ENCODE measurements around a stretch of chr5.

- RRBS: no CpG with 5 or more reads among the region's 5 CpGs
Observed at GRCh38 chr5:34167301-34167985, 124.4 kb upstream of the C1QTNF3 start.

DNA sequence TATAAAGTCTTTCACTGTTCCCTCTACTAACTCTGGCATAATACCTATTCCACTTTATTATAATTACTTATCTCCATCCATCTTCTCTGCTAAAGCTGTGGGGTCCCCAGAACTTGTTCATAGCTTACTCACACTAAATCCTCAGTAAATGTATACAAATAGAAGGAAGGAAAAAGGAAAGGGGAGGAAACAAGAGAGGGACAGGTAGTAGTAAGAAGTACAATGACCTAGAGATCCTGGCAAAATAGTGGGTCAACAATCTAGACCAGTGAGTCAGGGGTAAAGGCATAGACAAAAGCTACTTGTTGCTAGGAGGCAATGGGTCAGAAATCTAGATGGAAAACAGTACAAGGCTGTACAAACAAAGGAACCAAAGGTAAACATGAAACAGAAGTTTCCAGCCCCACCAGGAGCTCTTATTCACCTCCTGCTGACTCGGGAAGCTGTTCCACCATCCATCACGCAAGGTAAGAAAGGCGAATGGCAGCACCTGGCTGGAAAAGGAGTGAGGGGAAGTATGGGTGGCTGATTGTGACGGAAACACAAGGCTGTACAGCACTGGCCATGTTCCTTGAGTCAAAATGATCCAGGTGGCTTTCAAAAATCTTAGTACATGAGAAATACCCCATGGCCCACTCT lies 70.6 kb upstream of the RAI14 start:
- RRBS: no CpG with 5 or more reads among the region's 4 CpGs

GRCh38 chr5:34620274-34620756 lies 35.8 kb upstream of the RAI14 start:
- RRBS: no CpG with 5 or more reads among the region's 7 CpGs

- RRBS: no CpG with 5 or more reads among the region's 5 CpGs
Observed at GRCh38 chr5:34674254-34674657, 18.1 kb downstream of the RAI14 start.

DNA sequence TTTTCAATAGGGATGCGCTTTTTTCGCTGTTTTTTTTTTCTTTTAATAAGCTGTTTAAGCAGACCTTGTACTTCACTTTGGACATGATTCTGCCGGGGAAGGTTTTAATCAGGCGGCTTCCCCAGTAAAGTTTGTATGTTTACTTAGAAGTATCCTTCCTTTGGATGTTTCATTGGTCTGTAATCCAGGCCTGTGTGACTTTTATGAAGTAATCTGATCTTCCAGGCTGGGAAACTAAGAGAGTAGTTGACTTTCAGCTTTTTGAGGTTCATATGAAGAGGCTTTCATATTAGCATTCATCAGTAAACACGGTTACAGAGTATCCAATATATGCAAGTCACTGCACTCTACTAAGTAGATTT lies 1.0 kb downstream of the DNAJC21 start:
- RRBS: no CpG with 5 or more reads among the region's 5 CpGs

GRCh38 chr5:35188243-35188655 lies 42.0 kb downstream of the PRLR start:
- RRBS: no CpG with 5 or more reads among the region's 7 CpGs

- RRBS: no CpG with 5 or more reads among the region's 1 CpG
Observed at GRCh38 chr5:35817164-35817557, 39.5 kb upstream of the IL7R start.

DNA sequence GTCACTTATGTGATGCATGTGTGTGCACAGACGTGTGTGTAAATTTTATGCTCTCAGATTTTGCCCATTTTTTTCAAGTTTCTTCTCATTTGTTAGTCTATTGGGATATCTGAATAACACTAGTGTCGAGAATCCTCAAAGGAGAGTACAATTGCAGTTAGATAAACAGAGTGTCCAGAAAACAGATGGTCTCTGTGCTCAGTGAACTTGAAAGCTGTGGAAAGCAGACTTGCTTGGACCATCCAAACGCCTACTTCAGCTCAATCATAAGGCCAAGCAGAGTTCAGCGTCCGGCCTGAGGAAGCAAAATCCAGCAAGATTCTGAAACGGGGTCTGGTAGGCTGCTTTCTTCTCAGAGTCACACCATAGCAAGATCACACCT lies 35.8 kb upstream of the UGT3A1 start:
- RRBS: no CpG with 5 or more reads among the region's 6 CpGs

- RRBS: no CpG with 5 or more reads among the region's 7 CpGs
Observed at GRCh38 chr5:36070978-36071523, 4.4 kb upstream of the UGT3A2 start.

DNA sequence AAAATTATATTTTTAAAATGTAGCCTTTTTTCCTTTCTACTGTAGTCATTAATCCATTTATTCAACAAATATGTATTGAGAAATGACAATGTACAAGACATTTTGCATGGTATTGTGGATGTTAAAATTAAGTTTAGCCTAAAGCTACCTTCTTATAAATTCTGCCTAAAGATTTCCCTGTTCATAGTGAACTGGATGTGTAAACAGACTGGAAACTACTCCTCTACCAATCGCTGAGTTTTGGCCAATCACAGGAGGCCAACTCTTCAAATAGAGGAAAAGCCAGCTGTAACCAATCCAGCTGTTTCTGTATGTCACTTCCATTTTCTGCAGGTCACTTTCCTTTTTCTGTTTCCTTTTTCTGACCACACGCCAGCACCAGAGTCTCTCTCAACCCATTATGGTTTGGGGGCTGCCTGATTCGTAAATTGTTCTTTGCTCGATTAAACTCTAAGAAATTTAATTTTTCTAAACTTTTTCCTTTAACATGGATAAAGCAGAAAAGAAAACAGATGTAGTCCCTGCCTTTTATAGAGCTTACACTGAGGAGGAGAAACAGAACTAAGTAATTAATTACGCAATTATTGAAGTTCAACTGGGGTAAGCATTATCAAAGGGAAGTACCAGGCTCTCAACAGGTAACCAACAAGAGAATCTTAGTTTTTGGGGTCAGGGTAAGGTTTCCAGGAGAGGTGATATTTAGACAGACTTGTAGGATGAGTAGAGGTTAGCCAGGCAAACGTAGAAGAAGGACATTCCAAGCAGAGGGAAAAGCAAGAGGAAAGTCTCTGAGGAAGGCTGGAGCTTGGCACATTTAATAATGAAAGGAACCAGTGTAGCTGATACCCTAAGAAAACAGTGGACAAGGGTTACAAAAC lies 27.7 kb downstream of the RANBP3L start:
- RRBS: no CpG with 5 or more reads among the region's 6 CpGs

DNA sequence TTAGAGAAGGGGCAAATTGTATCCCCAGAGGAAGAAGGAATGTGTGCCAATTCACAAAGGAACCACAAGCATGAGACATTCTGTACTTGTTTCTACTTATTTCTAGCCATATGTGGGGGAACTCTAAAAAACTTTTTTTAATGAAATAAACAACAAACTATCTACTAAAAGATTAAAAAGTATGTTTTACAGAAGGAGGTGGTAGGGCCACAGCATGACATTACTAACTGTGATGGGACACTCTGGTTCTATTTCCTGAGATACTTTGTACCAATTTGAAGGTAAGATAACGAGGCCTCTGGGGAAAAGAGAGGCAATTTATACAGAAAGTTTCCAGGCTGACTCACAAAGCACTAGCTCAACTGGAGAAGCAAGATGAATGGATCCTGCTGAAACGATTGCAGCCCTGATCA lies 22.5 kb downstream of the RANBP3L start:
- RRBS: no CpG with 5 or more reads among the region's 2 CpGs

DNA sequence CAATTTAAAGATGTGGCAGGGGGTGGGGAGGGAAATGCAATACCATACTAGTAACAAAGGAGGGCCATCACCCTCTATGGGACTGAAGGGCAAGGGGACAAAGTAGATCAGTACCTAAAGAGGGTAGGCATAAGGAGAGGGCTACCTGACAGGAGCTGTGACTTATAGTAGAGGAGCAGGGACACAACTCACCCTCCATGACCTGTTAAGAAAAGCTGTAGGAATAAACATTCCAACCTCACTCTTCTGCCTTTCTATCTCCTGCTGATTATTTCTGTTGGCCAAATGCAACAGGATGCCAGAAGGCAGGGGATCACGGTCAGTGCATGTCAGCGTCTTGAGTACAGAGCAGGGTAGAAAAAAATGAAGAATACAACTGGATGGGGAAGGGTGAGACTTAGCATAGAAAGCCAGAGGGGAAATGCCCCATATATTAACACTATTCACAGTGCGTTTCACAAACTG lies 31.3 kb upstream of the SLC1A3 start:
- RRBS: no CpG with 5 or more reads among the region's 3 CpGs

DNA sequence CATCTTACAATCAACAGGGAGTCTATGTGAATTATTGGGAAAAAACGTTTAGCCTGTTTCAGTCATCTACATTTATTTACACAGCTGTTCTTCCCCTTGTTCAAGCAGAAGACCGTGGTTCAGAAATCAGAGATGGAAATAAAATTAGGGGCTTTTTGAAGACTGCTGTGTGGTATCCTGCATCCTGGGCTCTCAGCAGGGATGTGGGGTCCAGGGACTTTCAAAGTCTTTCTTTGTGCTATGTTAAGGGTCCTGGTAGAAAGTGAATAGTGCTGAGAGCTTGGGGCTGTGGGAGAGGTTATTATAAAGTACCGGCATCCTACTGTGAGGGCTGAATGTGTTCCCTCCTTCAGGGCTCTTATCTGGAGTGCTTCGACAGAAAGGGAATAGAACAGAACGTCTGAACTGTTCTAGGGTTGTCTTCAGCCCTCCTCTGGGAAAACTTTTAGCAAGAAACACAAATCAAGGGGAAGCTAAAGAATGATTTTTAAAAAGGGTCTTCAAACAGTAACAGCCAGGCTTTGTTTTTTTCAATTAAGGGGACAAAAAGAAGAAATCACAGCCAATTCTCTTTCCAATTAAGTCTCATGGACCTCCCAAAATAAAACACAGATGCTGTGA lies 15.8 kb upstream of the SLC1A3 start:
- RRBS: no CpG with 5 or more reads among the region's 5 CpGs

- RRBS: 93% methylated on average over 10 of the region's 48 CpGs
Observed at GRCh38 chr5:36689830-36690884, 83.8 kb downstream of the SLC1A3 start.

- RRBS: 1% methylated on average over 10 of the region's 44 CpGs
Observed at GRCh38 chr5:36744413-36745183, 132.0 kb upstream of the NIPBL start.

DNA sequence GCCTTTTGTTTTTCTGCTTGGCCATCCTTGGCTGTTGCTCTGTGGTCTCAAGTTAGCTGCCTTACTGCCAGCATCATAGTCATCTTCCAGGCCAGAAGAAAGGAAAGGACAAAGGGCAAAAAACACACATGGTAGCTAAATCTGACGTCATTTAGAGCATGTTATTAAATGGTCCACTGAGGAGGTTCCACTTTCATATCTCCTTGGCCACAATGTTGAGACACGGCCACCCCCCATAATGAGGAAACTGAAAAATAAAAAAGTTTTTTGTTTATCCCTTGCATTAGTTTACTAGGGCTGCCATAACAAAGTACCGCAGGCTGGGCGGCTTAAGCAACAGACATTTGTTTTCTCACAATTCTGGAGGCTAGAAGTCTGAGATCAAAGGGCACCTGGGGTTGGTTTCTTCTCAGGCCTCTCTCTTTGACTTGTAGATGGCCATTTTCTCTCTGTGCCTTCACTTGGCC lies 106.4 kb upstream of the NIPBL start:
- RRBS: no CpG with 5 or more reads among the region's 4 CpGs

GRCh38 chr5:36955271-36955870 lies 78.8 kb downstream of the NIPBL start:
- RRBS: no CpG with 5 or more reads among the region's 3 CpGs

GRCh38 chr5:36985423-36986227 lies 109.1 kb downstream of the NIPBL start:
- RRBS: no CpG with 5 or more reads among the region's 13 CpGs

- RRBS: 95% methylated on average over 6 of the region's 19 CpGs
Observed at GRCh38 chr5:37208812-37209177, 40.4 kb downstream of the CPLANE1 start.

DNA sequence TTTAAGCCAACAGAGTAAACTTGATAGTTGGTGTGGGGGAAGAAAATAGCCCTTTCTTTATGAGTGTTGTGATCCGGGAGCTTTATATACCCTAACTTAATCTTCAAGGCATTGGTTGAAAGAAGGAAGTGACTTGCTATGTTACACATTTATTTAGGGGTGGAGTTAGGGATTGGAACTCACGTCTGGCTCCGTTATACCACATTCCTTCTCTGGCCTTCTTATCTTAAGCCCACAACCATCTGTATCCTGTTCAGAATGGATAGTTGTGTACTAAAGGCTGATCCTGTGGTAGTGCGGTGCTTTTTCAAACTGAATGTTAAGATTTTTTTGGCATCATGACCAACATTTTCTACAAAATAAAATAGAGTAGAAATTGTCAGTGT lies 174.0 kb downstream of the WDR70 start:
- RRBS: no CpG with 5 or more reads among the region's 4 CpGs

Data from PFSK-1 (cell line).